Left cardiac atrium (tissue), 1 donor: Measurements from ENCODE around the gene CEP57L1.

DNA sequence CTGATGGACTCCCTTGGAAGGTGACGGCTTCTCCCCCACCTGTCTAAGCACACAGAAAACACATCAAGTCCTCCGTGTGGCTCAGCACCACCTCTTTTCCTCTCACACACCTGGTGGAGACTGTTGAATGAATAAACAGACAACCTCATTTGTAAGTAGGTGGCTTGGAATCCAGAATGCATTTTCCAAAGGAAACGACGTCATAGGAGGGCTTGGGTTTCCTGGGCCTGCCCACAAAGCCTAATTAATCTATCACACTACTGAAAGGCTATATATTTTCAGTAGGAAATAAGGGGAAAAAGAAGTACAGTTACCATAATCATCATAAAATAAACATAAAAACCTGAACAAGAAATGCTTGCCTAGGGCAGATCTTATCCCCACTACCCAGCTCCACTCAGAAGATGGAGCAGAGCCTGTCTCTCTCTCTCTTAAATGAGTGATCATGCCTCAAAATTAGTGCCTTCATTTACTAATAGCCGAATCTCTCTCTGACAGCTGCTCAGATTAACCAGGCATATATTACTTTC, 121.3 kb downstream of the QRSL1 start:
- PRO-cap: no peak

DNA sequence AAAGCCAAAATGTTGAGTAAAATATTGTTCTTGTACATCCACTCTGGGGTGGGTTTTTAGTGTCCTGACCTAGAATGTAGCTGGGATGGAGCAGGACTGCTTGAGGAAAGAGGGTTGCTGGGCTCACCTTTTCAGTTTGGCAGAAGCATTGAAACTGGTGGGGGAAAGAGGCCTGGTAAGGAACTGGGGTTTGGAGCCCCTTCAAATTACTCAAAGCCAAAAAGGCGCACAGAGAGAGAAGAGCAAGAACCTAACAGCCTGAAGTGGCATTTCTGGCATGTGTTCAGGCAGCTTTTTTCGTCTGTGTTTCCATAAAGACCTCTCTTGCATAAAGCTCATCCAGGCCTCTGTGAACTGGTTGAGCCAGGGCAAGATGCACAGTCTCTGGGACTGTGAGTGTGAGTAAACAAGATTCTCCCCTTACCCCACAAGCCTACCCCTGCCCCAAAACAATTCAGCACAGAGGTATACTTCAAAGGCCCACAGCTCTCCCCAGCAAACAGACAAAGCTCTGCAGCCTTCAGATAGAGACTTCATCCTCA, 167.8 kb downstream of the QRSL1 start:
- PRO-cap: no peak

- PRO-cap: no peak
These were observed 169.9 kb downstream of the QRSL1 start for GRCh38 chr6:106798971-106800017.

GRCh38 chr6:106886799-106887340, 87.7 kb downstream of the CD24 start:
- PRO-cap: no peak

- PRO-cap: no peak
These were observed 95.8 kb downstream of the PDSS2 start for GRCh38 chr6:107363403-107364041.

- PRO-cap: no peak
These were observed 675 bp downstream of the PDSS2 start for GRCh38 chr6:107458593-107459184.

GRCh38 chr6:107540309-107540637, 50.4 kb downstream of the SOBP start:
- PRO-cap: no peak

DNA sequence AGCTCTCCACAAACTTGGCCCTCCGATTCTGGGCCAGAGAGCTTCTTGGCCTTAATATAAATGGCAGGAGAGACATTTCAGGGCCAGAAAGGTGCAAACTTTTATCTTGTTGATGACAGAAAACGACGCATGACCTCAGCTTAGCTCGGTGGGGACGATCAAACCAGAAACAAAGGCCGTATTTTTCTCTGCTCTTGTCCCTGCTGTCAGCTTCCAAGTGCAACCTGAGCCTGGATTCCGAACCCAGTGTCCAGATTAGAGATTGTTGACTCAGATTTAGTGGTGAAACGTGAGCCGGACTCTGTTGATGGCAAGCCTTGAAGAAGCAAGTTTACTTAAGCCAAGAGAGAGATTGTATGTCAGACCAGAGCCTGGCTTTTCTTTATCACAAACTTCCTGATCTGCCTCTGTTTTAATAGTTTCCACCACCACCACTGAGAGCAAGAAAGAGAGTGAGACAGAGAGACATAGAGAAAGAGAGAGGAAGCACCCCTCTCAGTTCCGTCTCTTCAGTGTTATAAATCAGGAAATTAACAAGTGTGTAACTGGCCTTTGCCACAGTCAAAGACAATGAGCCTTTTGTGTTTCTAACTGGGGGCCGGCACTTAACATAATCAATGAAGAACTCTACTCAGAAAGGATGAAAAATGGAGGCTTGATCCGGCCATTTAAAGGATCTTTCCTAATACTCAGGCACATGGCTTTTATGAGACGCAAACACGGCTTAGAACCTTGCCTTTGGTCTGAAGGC, 157.6 kb downstream of the SCML4 start:
- PRO-cap: no peak

GRCh38 chr6:107713252-107713628, 110.9 kb downstream of the SCML4 start:
- PRO-cap: no peak

DNA sequence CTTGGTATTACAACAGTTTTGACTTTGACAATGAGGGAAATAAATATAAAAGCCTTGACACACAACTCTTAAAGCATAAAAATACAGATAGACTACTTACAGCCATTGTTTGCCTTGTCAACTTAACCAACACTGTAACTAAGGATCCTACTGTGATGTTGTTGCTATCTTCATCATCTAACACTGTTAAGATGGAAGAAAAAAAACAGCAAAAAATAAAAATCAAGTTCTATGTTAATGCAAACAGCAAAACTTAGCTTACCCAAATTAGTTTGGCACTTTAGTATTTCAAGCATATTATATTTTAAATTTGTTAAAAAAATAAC, 60.5 kb downstream of the SEC63 start:
- PRO-cap: no peak

DNA sequence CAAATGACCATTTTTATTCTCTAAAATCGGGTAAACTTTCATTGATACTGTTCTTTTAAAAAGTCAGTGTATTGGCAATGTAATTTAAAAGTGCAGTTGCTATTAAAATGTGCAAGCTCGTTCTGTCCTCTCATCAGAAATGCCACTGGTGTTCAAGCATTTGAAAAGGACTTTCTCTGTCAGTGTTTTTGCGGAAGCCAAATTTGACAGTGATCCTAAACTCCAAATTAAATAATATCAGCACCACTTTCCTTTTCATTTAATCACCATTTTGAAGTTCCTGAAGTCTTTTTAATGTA, 69.6 kb downstream of the AFG1L start:
- PRO-cap: no peak

- PRO-cap: bidirectional peak, plus-strand start at chr6:108558696, minus-strand start at chr6:108558366
These were observed 2.2 kb upstream of the FOXO3 start for GRCh38 chr6:108558579-108558792.

GRCh38 chr6:108561354-108561577, 549 bp downstream of the FOXO3 start:
- PRO-cap: no peak

- PRO-cap: no peak
These were observed 10.7 kb downstream of the FOXO3 start for GRCh38 chr6:108571338-108571908.

DNA sequence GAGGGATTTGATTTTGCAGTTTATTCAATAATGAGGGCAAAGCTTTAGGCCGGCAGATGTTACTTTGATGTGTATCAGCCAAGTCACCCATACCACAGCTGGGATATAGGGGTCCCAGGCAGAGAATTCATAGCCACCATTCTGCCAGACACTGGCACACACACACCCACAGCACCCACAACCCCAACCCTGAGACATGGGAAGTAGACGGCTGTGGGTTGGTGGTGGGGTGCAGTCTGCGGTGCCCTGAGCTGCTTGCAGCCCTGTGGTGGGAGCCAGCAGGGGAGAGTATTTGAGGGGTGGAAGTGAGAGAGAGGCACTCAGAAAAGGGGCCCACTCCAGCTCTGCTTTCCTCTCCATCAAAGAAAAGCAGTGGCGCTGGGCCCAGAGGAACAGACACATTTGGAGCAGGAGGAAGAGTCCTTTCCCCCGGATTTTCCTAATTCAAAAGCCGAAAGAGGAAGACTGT, 125.3 kb downstream of the FOXO3 start:
- PRO-cap: no peak

GRCh38 chr6:108760404-108760805, 87.8 kb upstream of the ARMC2 start:
- PRO-cap: no peak

DNA sequence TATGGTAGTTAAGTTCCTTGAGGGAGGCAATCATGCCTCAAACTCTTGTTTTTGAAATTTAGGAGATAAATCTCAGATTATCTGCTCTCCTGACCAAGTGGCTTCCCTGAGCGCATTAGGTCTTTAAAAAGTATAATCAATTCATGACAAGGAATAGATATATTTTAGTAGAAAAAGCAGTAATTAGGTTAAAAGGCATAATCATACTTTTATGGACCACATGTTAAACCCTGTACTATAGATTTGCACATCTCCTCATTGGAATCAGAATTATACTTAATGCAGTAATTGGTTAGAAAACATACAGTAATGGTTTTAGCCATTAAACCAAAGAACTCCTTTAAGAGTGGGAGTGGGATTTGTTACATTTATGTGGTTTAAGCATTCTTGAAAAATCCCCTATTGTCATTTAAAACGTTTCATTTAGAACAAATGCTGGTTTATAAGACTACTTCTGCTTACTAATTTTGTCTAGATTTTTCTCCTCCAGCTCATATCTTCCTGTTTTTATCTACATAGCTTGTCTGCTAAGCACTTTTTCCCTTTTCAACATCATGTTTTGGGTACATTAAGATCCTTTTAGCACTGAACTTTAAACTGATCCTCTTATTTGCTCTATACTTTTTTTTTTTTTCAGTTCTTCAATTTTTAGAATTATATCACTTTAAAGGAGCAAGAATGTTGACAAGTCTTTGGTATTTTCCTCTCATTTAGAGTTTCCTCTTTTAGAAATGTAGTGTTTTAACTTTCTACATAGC, 81.1 kb downstream of the SESN1 start:
- PRO-cap: no peak

GRCh38 chr6:109095332-109096212, at the start of gene CEP57L1:
CEP57L1 (plus strand) TSS chr6:109095507.
- PRO-cap: bidirectional peak, plus-strand start at chr6:109095507, minus-strand start at chr6:109095404

DNA sequence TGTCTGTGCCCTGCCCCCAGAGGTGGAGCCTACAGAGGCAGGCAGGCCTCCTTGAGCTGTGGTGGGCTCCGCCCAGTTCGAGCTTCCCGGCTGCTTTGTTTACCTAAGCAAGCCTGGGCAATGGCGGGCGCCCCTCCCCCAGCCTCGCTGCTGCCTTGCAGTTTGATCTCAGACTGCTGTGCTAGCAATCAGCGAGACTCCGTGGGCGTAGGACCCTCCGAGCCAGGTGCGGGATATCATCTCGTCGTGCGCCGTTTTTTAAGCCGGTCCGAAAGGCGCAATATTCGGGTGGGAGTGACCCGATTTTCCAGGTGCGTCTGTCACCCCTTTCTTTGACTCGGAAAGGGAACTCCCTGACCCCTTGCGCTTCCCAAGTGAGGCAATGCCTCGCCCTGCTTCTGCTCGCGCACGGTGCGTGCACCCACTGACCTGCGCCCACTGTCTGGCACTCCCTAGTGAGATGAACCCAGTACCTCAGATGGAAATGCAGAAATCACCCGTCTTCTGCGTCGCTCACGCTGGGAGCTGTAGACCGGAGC, 131.5 kb downstream of the CD164 start:
- PRO-cap: no peak

- PRO-cap: no peak
These were observed 56.6 kb downstream of the CD164 start for GRCh38 chr6:109325602-109326131.